NB4 (cell line): ENCODE measurements around a stretch of chr2.

- RRBS: no CpG with 5 or more reads among the region's 5 CpGs
These were observed 10.4 kb downstream of the FAM110C start for GRCh38 chr2:35828-36409.

DNA sequence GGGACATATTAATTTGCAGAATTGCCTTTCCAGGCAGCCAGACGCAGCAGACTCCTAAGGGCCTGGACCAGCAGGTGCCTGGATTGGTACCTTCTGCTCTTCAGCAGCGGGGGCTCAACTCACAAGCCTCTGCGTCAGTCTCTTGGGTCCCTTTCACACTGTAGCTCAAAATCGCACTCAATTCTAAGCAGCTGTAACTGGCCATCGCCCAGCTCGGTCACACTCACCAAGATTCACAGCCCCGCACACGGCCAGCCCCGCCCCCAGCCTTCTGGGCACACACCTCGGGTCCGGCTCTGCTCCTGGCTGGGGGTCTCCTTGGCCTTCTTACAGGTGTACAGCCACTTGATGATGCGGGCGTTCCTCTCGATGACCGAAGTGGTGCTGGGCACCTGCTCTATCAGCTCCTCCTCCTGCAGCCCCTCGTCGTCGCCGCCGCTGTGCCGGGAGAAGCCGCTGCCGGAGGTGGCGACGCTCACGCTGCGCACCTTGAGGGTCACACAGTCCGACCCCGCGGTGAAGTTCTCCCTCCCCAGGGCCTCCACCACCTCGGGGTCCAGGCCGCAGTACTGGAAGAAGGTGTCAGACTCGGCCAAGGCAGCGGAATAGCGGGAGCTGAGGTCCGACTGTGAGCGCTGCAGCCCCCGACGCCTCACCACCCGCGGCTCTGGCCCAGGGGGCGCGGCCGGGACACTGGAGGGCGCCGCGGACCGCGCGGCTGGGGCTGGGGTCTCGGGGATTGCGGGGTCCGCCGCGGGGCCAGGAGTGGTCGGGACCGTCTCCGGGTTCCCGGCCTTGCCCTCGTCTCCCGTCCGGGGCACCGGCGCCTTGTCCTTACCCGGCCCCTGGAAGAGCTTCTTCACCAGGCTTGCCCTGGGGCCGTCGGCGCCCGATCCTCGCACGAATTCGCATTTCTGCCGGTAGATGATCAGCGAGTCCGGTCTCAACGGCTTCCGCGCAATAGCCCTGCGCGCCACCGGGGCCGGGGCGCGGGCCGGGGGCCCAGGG is 844 bp downstream of the FAM110C start:
- RRBS: 90% methylated on average over 20 of the region's 85 CpGs

- RRBS: no CpG with 5 or more reads among the region's 15 CpGs
These were observed 1.1 kb upstream of the FAM110C start for GRCh38 chr2:47421-47748.

DNA sequence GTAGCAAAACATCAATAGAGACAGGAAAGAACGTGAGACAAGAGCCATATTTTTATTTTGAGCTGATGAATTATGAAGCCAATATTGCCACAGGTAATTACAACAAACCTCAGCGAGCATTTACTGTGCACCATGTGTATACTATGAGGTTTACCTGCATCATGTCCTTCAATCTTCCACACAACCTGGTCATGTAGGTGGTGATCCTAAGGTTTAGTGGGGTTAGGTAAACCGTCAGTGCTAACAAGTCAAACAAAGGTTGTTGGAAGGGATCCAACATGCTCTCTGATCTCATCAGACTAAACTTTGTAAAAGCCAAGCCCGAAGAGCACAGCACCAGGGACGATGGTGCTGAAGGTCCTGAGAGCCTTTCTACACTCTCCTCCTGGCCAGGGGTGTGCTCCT is 29.5 kb downstream of the SH3YL1 start:
- RRBS: no CpG with 5 or more reads among the region's 5 CpGs

DNA sequence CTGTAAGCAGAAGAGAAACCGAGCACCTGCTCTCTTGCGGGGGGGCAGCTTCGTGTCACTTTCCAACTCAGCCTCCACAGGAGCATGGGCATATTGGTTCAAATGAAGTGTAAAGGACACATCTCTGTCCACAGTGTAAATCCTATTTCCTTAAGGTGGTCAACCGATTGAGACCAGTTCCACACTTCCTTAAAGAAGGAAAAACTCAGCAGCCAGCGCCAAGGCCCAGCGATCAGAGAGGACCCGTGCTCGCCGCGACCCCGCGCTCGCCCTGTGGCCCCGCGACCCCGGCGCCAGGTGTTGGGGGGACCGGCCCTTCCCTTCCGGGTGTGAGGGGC is 678 bp downstream of the SH3YL1 start:
- RRBS: 100% methylated on average over 1 of the region's 19 CpGs

DNA sequence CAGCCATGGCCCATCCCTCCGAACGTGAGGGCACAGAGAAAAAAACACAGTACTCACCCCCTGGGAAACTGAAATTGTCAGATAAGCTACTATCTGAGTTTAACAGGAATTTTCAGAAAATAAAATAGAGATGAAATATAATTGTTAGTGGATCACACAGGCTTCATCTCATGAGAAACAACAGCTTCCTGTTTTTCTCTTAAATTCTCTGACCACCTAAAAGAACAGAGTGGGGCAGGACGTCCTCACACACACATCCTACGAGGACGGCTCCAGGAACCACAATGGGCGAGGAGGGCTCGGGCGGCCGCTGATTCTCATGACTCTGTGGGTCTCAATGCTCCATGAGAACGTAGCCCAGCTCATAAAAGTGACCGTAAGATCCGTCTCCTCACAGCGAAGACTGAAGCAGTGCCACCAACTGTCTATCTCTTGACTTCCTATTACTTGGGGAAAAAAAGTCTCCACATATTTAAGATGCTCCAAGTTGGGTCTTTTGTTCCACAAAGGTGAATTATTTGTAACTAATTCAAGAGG is 142.8 kb upstream of the ALKAL2 start:
- RRBS: no CpG with 5 or more reads among the region's 13 CpGs

- RRBS: no CpG with 5 or more reads among the region's 20 CpGs
These were observed 152.1 kb upstream of the ALKAL2 start for GRCh38 chr2:439796-440557.

DNA sequence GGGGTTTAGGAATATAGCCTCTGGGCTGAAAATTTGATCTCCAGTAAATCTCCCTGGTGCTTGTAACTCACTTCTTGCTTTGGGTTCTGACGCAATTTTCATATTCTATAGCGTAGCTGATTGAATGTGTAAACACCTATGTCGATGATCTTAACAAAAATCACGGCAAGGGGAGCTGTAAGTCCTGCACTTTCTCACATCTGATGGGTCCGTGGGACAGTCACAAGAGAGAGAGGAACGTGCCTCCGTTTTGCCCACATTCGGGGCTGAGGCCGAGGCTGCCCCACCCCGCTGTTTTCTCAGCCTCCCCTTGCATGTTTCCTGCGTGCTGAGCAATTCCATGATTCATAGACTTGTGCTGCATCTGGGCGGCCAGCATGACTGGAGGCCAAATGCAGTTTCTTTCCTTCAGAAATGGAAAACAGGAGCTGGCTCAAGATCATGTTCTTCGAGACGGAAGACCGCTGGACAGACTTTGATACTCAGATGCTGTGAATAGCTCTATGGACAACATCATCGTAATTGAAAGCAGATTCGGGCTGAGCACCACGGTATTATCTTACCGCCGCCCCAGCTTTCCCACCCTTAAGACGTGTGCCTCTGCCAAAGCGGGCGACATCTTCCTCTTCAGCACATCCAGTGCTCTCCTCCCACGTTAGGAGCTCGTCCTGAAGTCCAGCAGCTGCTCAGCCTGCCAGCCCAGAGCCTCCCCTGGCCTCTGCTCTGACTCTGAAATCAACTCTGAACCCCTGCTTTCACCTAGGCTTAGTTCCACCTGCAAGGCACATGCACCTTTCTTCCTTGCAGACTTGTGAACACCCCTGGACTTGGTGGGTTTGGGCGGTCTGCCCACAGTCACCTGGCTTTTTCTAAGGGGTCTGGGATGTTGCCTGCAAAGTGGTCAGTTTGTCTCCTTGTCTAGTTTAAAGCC is 109.0 kb downstream of the TMEM18 start:
- RRBS: no CpG with 5 or more reads among the region's 26 CpGs

DNA sequence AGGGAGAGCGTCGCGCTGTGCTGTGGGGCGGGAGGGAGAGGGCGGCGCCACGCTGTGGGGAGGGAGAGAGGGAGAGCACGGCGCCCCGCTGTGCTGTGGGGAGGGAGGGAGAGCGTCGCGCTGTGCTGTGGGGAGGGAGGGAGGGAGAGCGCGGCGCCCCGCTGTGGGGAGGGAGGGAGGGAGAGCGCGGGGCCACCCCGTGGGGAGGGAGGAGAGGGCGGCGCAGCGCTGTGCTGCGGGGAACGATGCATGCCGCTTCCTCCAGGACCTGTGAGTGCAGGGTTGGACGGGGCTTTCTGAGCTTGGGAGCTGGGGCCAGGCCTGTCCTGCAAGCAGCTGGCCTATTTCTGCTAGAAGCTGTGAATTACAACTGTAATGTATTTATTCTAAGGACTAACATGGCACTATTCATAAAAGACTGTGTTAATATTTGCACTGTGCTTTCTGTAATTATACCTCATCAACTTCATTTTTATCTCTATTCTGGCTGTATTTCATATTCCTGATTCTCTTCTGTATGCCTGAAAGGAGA is 106.2 kb downstream of the SNTG2 start:
- RRBS: no CpG with 5 or more reads among the region's 27 CpGs

DNA sequence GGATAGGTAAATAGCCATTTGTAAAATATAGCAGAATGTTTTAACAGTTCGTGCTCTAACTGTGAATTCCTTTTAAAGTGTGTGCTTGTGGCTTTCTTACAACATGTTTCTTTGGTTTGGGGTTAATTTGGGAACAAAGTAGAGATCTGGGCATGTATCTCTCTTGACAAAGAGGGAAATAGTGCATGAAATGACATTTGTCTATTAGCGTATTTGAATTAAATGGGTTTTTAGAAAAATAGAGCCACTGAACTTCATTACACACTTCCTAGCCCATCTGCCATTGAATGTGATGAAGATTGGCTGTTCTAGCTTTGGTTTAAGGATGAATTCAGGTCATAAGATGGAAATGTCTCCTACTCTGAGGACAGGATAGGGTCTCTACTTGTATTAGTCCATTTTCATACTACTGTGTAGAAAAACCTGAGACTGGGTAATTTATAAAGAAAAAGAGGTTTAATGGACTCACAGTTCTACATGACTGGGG is 202.1 kb upstream of the TPO start:
- RRBS: no CpG with 5 or more reads among the region's 2 CpGs

DNA sequence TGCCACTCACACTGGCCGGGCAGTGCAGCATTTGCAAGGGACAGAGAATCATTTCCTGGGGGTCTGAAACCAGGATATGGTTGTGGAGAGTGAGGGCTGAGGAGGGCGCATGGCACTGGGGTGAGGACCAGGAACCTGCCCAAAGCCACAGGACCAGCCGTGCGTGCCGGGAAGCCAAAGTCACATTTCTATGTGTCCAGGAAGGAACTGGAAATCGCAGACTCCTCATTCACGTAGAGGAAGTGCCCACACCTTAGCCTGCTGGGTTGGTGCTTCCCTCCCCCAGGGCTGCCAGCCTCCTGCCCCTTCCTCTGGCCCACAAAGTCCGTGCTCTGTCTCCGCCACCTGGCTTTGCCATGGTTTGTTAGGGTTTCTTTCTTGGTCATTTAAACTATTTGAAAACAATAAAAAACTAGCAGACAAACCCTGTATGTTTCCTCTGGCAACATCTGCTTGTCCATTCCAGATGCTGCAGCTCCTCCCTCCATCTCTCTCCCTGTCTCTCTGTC is 163.3 kb upstream of the TPO start:
- RRBS: no CpG with 5 or more reads among the region's 9 CpGs

DNA sequence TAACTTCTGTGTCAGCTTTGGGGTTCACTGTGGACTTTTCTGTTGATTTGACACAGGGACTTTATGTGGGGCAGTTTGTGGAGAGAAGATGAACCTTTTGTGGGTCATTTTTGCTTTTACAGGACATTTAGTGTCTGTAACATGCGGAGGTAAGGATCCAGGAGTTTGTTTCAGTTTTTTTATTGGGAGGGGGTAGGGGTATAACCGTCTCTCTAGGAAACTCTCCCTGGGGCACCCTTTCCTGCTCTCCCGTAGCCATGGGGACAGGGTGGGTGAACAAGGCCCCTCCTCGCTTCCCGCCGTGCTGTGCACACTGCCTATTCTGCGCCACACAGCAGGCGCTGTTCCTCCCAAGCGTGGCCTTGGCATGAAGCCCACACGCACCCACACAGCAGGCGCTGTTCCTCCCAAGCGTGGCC is 46.9 kb upstream of the TPO start:
- RRBS: no CpG with 5 or more reads among the region's 12 CpGs

- RRBS: no CpG with 5 or more reads among the region's 3 CpGs
These were observed 105.1 kb downstream of the TPO start for GRCh38 chr2:1518273-1518854.

DNA sequence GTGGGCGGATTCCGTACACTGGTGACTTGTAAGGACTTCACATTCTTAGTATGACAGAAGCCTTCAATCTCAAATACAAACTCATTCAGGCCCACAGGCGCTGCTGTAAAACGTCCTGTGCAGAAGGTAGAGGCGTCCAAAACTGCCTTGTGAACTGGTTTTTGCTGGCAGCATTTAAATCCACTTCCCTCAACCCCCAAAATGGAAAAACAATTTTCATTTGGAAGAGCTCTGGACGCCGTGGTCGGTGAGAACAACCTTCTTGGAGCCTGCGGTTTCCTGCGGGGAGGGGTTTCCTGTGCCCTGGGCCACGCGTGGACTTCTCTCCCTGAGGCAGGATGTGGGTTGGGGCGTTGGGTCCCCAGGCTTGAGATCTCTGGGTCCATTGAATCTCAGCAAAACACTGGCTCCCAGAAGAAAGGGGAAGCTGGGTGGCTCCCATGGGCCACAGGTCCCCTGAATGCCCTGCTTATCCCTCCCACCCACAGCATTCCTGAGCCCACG is 151.1 kb downstream of the TPO start:
- RRBS: no CpG with 5 or more reads among the region's 14 CpGs

GRCh38 chr2:1631541-1632215 is 112.6 kb downstream of the PXDN start:
- RRBS: no CpG with 5 or more reads among the region's 6 CpGs

- RRBS: no CpG with 5 or more reads among the region's 2 CpGs
These were observed 14.3 kb downstream of the PXDN start for GRCh38 chr2:1730006-1730419.

GRCh38 chr2:1823279-1823886 is 79.1 kb upstream of the PXDN start:
- RRBS: no CpG with 5 or more reads among the region's 18 CpGs

- RRBS: no CpG with 5 or more reads among the region's 13 CpGs
These were observed 853 bp upstream of the MYT1L start for GRCh38 chr2:2331827-2332429.

DNA sequence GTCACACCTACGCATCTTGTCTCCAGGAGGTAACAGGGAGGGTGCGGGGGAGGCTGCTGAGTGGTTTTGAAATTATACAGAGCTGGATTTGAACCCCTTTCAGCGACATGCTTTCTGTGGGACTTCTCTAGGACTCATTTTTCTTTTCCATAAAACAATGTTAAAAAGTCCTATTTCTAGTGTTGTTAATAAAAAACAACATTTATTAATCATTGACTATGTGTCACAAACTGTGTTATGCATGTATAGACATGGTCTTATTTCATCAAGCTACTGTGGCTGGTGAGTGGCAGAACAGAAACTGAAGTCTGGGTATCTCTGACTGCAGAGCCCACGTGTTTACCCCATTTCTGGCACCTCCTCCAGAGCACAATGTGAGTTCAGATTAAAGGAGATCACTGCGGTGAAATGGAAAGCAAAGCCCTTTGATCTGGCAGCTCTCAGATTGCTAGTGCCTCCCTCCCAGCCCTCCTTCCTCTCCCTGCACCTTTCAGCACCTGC is 315.4 kb upstream of the MYT1L start:
- RRBS: no CpG with 5 or more reads among the region's 5 CpGs

GRCh38 chr2:3448605-3449005 is 69.1 kb downstream of the TRAPPC12 start:
- RRBS: 86% methylated on average over 6 of the region's 30 CpGs